ENCODE results near the genes PSORS1C2, MCCD1, LST1, PRRC2A, GPANK1 and CSNK2B.

DNA sequence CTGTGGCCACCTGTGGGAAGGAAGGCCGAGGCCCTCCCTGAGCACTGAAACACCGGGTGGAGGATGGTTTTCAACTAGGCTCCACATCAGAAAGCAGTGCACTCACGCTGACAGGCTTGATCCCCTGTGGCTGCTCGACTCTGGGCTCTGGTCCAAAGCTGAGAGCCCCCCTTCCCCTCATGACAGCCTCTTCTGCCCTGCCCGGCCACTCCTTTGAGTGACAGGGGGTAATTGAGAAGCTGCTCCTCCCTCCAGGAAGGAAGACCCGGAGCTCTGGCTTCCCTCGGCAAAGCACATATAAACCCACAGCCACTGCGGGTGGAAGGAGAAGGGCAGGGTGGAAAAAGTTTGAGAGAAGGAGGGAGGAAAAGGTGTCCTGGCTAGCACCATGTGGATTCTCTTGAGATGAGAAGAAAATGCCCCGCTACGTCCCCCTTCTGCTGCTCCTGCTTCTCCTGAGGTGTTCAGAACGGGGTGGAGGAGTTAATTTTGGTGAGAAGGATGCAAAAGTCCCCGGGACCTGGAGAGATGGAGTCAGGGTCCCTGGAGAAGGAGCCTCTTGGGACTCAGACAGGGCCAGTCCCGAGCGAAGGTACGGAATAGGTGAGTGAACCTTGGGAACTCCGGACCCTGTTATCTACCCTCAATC, 43.8 kb downstream of the MUC22 start:
- PRO-cap, result no peak

DNA sequence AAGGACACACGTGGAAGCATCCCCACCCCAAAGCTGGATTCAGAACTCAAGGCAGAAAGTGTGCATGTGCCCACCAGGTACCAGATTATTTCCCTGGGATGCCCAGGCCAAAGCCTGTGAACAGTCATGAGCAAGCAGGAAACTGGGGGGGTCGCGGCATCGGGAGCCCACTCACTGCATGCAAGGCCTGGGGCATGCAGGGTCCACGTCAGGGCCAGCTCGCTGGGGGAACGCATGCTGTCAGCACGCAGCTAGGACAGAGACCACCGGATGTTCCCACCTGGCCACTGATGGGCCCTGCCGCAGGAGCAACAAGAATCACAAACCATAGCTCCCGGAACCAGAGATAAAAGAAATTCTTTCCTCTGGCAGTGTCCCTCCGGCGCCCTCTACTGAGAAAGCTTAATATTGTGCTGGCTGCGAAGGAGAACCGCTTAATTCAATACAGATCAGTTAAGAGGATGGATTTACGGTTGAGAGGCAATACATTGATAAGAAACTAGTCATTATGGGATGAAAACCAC, 32.7 kb downstream of the C6orf15 start:
- PRO-cap, result no peak

DNA sequence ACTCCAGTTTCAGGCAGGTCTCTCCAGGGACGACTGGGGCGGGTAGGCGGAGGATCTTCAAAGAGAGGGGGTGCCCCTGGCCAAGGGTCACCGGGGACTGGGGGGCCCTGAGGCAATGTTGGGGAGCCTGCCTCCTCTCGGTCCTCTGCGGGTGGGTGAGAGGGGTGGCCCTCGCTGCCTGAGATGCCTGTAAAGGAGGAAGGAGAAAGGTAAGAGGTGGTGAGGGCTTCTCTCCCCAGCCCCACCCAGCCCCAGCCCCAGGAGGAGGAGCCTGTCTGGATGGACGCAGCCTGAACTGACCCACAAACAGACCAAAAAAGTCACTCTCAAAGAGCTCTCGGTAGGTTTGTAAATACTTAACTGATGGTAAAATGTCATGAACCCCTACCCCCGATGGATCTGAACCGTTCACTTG, 739 bp downstream of the PSORS1C2 start:
- PRO-cap, result no peak

GRCh38 chr6:31138646-31139111, at the start of gene PSORS1C2:
PSORS1C2 (minus strand) TSS chr6:31139066.
- PRO-cap, result no peak

DNA sequence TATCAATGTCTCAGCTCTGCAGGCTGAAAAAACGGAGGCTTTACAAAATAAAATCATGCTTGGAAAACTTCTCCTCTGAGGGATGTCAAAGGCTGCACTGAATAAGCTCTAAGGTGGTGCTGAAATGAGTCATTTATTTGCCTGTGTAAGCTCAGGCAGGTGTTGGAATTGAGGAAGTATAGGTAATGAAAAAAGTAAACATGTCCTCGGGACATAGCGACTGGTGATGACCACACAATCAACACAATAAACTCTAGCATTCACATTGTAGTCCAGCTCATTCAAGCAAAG, 32.7 kb upstream of the POU5F1 start:
- PRO-cap, result bidirectional peak, plus-strand start at position 214 of the sequence, minus-strand start at position 99 of the sequence

GRCh38 chr6:31351641-31352181, 5.3 kb downstream of the HLA-B start:
- PRO-cap, result no peak

DNA sequence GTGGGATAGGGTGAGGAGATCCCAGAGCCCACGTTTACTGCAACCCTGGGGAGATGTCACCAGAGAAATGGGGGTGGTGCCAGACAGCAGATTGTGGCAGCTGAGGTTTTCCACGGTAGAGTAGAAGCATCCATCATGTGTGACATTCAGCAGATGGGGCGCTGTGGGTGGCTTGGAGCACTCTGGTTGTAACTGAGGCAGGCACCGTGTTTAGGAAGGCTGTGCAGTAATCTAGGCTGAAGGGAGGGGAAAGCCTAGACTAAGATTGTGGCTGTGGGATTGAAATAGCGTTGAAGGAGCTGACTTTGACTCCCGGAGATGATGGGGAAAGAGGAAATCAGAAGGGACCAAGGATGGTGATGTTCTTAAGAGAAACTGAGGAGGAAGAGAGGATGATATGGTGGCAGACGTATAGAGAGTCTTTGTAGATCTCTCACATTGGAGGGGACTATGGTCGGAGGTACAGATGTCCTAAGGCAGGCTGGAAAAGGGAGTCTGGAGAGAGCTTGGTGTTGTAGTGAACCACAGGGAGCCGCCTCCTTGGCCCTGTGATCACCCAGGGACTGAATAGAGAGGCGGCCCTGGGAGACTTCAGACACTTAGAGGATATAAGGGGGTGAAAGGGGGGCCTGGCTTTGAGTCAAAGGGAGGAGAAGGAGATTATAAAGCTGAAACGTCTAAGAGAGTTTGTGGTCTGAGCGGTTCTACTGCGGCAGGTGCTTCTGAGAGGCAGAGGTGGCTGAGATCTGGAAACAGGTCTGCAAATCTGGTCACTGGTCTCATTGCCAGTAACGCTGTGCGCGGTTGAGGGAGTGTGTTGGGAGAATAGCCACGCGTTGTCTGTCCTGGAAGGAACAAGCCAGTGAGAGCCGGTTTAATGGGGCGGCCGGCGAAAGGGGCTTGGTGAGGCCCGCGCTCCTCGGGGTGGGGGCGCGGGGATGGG, 777 bp upstream of the MICA start:
- PRO-cap, result no peak

- PRO-cap, result no peak
These were observed 33.7 kb upstream of the MICB start for GRCh38 chr6:31464156-31464797.

DNA sequence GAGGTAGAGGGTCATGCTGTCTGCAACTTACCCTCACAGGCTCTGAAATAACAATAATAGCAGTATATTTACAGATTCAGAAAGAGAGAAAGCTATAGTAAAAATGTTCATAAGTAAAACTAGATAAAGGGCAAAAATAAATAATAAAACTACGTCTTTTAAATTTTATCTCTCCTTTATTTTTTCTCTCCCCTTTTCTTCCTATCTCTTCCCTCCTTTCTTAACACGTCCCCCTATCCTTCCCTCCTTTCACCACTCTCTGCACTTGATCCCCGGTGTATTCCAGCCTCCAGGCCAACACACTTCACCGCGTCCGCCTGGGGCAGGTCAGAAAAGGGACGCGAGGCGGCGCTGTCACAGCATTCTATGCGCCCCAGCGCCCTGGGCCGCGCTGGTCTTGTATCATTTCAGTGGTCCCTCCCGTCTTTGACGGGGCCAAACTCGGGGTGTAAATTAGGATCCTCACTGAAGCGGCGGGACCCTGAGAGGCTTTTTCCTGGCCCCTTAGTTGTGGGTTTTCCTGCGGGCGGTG, 4.3 kb upstream of the MICB start:
- PRO-cap, result unidirectional peak, plus-strand start at position 418 of the sequence

DNA sequence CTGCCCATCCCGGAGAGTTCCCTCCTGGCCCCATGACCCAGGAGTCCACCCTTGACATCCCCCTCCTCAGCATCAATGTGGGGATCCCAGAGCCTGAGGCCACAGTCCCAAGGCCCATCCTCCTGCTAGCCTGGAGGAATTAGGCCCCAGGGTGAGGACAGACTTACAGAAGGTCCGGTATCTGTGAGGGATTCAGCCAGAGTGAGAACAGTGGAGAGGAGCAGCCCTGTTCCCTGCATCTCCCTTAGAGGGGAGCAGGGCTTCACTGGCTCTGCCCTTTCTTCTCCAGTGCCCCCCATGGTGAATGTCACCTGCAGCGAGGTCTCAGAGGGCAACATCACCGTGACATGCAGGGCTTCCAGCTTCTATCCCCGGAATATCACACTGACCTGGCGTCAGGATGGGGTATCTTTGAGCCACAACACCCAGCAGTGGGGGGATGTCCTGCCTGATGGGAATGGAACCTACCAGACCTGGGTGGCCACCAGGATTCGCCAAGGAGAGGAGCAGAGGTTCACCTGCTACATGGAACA, 8.9 kb downstream of the MICB start:
- PRO-cap, result no peak

GRCh38 chr6:31528737-31529385, at the start of gene MCCD1:
MCCD1 (plus strand) TSS chr6:31528962.
- PRO-cap, result no peak

- PRO-cap, result no peak
These were observed at the start of gene LST1 for GRCh38 chr6:31585920-31586337. LST1 (plus strand) TSS chr6:31586277.

GRCh38 chr6:31620488-31621125, at the start of gene PRRC2A:
PRRC2A (plus strand) TSS chr6:31620715.
- PRO-cap, result bidirectional peak, plus-strand start at chr6:31620732, minus-strand start at chr6:31620381; bidirectional peak, plus-strand start at chr6:31621067, minus-strand start at chr6:31621007

DNA sequence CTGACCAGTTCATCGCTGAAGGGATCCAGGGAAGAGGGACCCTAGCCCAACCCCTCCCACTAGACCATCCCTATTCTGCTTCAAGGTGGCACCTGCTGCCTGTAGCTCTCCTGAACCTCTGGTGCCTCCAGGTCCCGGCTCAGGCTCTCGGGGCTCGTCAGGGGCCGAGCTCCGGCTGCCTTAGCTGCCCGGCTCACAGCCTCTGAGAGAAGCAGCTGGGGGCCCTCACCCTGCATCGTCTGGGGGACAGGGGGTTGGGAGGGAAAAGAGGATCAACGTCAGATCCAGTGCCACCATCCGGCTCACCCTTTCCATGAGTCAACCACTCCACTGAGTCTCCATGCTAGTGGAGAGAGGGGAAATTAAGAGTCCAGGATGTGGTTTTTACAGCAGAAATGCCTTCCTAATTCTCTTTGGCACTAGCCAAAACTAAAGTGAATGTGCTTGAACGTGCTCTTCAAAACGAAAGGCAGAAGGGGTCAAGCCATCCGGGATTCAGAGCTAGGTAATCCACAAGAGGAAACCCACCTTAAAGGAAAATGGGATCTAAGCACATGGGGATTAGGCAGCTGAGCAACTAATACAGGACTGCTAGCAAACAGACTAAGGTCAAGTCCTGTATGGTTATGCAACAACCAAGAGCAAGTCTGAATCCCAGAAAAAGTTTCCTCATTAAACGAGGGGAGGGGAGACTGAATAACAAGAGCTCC, 12.9 kb downstream of the BAG6 start:
- PRO-cap, result no peak

DNA sequence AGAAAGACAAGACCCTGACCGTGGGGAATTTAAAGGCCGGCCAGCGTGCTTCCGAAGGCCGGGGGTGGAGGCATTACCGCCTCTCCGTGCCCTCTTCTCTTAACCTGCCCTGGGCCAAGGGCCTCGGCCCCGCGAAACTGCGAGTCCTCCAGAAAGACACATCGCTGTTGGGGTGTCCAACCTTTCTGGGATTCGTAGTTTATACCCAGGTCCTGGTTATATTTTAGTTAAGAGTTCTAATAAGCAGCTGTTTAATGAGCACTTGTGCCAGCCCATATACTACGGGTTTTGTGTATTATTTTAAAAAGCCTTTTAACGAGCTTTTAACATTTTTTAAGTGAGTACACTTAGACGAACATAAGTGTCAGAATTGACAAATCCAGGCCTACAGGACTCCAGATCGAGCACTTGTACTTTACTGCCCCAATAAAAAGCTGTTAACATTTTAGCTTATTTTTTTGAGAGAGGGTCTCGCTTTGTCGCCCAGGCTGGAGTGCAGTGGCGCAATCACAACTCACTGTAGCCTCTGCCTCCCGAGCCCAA, 850 bp upstream of the BAG6 start:
- PRO-cap, result no peak

GRCh38 chr6:31657820-31658481, 2.3 kb downstream of the APOM start:
- PRO-cap, result no peak

GRCh38 chr6:31661595-31661874, 957 bp upstream of the C6orf47 start:
- PRO-cap, result no peak

DNA sequence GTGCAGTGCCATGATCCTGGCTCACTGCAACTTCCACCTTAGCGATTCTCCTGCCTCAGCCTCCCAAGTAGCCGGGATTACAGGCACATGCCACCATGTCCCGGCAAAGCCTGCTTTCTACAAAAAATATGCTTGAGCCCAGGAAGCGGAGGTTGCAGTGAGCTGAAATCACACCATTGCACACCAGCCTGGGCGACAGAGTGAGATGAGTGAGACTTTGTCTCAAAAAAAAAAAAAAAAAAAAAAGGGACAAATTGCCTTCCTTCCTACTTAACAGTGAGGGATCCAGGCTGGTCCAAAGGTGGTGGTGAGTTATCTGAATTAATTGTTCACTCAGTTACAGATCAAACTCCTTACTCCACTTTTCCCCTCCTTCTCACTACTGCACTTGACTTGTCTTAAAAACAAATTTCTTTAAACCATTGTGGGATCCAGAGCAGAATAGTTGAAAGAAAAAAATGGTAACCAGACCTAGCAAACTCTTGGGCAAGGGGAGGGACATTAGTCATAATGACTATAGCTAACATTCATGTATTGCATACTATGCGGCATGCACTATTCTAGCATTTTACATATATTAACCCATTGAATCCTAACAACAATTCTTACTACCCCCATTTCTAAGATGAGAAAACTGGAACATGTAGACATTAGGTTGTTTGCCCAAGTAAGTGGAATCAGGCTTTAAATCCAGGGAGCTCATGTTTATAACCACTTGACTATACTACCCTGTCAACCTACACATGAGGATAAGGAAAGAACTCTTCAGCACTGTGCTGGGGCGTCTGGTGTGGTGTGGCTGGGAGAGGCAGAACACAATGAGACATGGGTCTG, 1.6 kb downstream of the GPANK1 start:
- PRO-cap, result no peak

GRCh38 chr6:31664789-31665043, at the start of gene GPANK1:
GPANK1 (minus strand) TSS chr6:31664997.
- PRO-cap, result bidirectional peak, plus-strand start at chr6:31665097, minus-strand start at chr6:31664994

- PRO-cap, result bidirectional peak, plus-strand start at chr6:31666106, minus-strand start at chr6:31665792
These were observed at the start of gene CSNK2B for GRCh38 chr6:31665994-31666545. CSNK2B (plus strand) TSS chr6:31666080.